ENCODE measurements around a stretch of chr10.

DNA sequence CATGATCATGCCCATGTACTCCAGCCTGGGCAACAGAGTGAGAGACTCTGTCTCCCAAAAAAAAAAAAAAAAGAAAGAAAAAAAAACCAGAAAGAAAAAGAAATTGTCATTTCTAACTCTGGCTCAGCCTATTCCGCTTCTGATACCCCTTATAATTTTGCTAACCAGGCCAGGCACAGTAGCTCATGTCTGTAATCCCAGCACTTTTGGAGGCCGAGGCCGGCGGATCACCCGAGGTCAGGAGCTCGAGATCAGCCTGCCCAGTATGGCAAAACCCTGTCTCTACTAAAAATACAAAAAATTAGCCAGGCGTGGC, 213.4 kb downstream of the ANK3 start:
- RRBS, result no CpG with 5 or more reads among the region's 7 CpGs

DNA sequence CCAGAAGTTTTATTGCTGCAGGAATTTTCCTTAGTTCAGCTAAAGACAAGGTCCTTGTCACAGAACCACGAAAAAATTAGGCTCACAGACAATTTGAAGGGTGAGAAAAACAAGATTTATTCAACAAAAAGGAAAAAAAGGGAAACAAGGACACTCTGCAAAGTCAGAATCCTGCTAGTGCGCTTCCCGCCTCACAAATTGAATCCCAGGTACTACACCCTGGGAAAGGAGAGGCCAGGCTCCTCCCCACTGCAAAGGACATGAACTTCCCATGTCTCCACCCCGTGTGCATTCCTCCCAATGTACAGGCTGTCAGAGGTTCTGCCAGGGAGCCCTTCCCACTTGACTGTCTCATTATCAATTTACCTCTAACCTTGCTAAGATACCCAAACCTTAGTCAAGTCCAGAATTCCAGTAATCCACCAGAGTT, 70.5 kb upstream of the CDK1 start:
- RRBS, result no CpG with 5 or more reads among the region's 4 CpGs

DNA sequence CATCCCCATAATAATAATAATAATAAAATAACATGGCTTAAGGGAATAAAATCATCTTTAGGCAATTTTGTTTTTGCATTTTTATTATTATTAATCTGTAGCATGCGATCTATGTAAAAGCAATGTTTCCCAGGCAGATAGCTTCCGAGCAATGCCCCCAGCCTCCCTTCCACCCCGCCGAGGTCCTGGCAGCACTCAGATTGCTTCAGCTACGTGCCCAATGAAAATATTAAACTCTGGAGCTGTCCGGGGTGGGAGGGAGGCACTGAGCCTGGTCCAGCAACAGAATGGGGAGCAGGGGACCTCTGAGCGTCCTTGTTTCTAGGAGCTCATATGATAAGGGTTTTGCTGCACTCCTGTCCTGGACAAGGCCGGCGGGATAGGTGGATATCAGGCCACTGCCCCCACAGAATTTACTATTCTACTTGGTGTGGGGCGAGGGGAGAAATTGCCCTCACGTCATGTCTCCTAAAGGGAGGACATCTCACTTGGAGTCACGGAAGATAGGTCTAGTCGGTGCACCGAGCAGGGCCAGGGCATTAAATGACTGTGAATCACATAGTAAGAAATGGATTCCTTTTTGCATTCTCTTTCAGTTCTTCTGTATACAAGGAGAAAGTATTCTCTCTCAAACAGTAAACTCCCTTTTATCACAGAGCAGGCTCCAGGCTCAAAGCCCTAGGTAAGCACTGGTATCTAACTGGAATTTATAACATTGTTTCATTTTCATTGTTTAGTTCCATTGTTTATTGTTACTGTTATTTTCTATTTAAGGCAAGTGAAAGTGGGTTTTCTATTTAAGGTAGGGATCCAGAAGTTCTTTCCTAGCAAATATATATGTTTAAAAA, 44.3 kb upstream of the CDK1 start:
- RRBS, result no CpG with 5 or more reads among the region's 14 CpGs

DNA sequence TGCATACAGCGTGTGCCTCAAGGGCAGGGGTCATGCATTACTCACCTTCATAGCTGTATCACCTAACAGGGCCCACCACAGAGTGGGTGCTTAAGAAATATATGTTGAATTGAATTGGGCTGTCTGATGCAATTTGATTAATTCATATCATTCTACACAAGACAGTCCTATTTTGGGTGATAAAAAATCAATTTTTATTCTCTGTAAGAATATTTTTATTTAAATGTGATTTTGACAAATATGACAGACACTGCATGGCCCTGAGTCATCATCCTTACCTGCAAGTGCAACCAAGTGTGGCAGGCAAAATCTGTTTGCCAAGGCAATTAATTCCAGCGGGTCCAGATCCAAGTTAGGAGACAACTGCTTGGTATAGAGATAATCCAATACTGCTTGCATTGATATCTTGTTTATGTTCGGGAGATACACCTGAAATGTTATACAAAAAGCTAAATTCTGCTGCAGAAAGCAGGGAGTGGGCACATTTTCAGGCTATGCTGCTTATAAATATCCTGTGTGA, 66.3 kb downstream of the RHOBTB1 start:
- RRBS, result no CpG with 5 or more reads among the region's 3 CpGs

DNA sequence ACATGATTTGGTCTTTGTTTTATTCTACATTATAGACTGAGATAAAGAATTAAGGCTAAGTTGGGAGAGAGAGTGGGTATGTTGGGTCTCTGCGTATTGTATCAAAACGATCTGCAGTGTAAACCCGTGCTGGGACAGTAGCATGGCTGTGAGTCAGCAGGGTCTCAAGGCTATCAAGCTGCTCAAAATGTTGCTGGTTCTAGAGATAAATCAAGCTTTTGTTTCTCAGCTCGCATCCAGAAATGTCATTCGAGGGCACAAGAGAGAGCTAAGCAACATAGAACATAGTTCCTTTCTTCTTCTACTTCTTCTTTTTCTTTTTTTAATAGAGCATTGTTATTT, 34.4 kb upstream of the RHOBTB1 start:
- RRBS, result no CpG with 5 or more reads among the region's 5 CpGs

DNA sequence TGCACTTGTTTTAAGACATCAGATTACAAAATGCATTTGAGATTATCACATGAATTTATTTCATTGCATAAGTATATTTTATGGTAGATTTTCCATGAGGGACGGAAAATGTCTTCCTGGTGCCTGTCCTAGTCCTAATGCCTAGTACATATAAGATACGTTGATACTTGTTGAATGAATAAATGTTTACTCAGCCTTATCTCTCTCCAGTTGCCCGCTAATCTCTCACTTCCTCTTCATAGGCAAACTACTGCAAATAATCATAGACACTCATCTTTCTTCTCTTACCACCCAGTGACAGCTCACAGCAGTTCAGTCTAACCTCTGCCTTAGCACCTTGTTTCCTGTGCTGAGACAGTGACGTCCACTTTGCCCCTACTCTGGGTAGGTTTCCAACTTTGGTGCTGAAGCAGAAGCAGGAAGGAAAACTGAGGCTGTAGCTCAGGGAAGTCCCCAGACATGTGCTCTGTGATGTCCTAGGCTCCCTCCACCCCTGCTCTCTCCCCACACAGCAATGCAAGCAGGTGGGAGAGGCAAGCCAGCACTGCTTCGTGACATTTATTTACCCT, 45.4 kb upstream of the RHOBTB1 start:
- RRBS, result no CpG with 5 or more reads among the region's 5 CpGs

GRCh38 chr10:61330754-61331084, 122.5 kb downstream of the TMEM26 start:
- RRBS, result no CpG with 5 or more reads among the region's 3 CpGs

GRCh38 chr10:61897455-61898164, 3.9 kb upstream of the ARID5B start:
- RRBS, result no CpG with 5 or more reads among the region's 19 CpGs

GRCh38 chr10:61898726-61899878, 2.4 kb upstream of the ARID5B start:
- RRBS, result no CpG with 5 or more reads among the region's 17 CpGs

GRCh38 chr10:61941064-61942027, 39.8 kb downstream of the ARID5B start:
- RRBS, result no CpG with 5 or more reads among the region's 6 CpGs

DNA sequence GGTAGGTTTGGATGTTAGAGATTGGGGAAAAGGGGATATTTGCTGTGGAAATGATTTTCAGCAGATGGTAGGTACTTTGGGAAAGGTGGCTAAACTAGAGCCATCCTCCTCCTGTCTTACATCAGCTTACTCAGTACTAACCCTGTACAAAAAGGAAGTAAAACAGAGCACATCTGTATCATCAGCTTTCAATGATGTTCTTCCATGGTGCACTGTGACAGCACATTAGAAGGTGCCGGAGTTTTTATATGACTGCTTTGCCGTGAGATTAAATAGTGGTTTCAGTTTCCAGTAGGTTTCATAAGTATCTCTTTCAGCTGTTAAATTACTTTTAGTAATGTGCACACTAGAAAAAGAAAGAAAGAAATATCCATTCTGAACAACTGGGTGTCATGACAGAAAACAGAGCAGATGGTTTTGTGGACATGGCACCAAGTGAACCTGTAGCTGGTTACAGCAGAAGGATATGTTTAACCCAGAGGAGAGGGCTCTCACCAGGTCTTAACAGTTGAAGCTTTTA, 86.5 kb downstream of the ARID5B start:
- RRBS, result no CpG with 5 or more reads among the region's 2 CpGs

GRCh38 chr10:61993634-61994084, 92.2 kb downstream of the ARID5B start:
- RRBS, result no CpG with 5 or more reads among the region's 4 CpGs

DNA sequence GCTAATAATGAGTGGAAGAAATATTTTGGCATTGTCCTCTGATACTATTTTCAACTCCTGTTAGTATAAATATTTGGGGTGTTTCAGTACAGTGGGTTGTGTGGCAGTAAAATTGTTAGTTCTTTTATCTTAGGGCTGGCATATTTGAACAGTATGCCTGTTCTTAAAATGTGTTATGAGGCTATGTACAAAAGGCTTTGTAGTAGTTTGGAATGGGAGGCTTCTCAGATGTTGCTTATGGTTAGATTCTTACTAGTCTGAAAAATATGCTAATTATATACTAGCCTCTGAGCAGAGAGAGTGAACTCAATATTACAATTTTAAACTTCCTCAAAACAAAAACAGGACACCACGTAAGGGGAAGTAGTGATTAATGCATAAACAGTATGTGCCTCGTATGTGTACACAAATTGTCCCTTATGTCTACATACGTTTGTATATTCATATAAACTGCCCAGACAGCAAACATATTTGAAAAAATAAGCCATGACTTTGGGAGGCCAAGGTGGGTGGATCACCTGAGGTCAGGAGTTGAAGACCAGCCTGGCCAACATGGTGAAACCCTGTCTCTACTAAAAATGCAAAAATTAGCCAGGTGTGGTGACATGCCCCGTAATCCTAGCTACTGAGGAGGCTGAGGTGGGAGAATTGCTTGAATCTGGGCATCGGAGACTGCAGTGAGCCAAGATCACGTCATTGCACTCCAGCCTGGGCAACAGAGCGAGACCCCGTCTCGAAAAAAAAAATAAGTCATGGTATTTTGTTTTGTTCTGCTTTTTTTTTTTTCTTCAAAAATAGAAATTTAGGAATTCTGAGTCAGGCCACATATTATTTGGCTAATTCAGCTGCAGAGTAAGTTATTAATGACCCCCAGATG, 115.5 kb downstream of the ARID5B start:
- RRBS, result no CpG with 5 or more reads among the region's 9 CpGs

DNA sequence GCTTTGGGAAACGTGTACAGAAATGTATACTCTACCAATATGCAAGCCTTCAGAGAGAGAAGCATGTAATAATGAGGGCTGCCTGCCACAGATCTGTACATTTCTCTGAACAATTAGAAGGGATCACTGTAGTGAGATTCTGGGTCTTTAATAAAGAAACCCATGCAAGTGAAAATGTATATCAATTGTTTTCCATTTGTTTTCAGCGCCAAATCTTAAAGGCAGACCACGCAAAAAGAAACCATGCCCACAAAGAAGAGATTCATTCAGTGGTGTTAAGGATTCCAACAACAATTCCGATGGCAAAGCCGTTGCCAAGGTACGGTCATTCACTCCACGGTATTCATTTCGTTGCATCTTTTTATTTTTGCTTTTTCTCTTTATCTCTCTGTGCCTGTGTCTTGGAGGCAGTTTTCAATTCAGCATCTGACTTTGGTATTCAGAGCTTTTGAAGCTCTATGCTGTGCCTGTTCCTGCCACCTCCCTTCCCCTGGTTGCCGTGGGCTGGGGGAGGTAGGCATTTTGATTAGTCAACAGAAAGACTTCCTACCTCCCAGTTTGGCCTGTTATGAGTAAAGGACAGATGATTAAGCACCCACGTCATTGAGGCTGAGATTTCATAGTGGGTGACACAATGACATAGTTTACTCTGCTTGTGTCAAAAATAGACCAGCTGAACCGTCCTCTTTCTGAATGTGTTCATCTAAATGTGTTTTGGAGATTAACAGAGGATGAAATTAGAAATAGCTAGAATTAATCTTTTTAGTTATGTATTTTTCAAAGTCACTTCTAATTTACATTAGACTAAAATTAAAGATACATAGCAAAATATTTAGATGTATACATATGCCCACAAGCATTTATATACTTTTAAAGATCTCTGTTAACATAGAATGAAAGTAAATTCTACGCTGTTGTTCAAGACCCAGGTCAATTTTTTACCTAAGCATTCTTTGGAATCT, 149.5 kb downstream of the ARID5B start:
- RRBS, result no CpG with 5 or more reads among the region's 12 CpGs

- RRBS, result no CpG with 5 or more reads among the region's 7 CpGs
These were observed 155.8 kb downstream of the ARID5B start for GRCh38 chr10:62057203-62057849.

- RRBS, result no CpG with 5 or more reads among the region's 2 CpGs
These were observed 166.2 kb downstream of the ARID5B start for GRCh38 chr10:62067618-62068169.

GRCh38 chr10:62082407-62083230, 181.1 kb downstream of the ARID5B start:
- RRBS, result no CpG with 5 or more reads among the region's 9 CpGs

GRCh38 chr10:62813323-62814141, 2.6 kb downstream of the EGR2 start:
- RRBS, result 71% methylated on average over 8 of the region's 39 CpGs

- RRBS, result under 1% methylated on average over 10 of the region's 39 CpGs
These were observed 442 bp downstream of the EGR2 start for GRCh38 chr10:62815608-62816239.

Measured in skeletal muscle cell (primary cell).